PFSK-1 (cell line): ENCODE measurements around the genes ODF3 and SIRT3.

DNA sequence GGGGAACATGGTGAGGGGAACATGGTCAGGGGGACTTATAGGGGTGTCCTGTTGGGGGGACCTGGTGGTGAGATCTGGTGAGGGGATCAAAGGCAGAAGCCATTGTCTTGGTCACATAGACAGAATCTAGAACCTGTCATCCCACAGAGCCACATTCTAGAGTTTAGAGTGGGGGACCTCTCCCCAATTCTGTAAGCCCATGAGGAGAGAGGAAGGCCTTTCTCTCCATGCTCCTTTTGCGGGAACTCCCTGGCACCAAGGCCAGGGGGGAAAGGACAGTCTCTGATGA lies at the start of gene ODF3:
Gene ODF3 (plus strand): TSS at position 177 of the 289 bp plus-strand sequence.
- RRBS = no CpG with 5 or more reads among the region's 1 CpG

DNA sequence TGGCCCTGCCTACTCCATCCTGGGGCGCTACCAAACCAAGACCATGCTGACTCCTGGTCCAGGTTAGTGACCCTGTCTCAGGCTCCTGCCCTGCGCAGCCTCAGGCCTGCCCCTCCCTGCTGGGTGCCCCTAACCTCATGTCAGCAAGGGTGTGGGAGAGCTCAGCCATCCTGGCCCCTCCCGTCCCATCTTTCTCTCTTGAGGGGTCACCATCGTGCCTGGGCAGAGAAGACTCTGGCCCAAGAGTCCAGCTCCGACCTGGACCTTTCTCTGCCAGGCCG lies 1.1 kb downstream of the ODF3 start:
- RRBS = no CpG with 5 or more reads among the region's 6 CpGs

- RRBS = under 1% methylated on average over 44 of the region's 77 CpGs
These were observed at the start of gene SIRT3 for GRCh38 chr11:235771-236684. TSS of gene SIRT3 (minus strand) at chr11:236342.

DNA sequence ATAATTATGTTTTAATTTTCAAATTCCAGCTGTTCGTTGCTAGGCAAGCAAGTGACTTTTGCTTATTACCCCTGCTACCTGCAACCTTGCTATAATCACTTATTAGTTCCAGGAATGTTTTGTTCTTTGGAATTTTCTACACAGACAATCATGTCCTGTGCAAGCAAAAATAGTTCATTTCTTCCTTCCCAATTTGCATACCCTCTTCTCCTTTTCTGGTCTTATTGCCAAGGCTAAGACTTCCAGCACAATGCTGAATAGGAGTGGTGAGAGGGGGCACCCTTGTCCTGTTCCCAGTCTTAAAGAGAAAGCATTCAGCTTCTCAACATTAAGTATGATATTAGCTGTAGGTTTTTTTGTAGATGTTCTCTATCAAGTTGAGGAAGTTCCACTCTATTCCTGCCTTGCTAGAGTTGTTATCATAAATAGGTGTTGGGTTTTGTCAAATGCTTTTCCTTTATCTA lies 3.4 kb upstream of the NLRP6 start:
- RRBS = no CpG with 5 or more reads among the region's 1 CpG

DNA sequence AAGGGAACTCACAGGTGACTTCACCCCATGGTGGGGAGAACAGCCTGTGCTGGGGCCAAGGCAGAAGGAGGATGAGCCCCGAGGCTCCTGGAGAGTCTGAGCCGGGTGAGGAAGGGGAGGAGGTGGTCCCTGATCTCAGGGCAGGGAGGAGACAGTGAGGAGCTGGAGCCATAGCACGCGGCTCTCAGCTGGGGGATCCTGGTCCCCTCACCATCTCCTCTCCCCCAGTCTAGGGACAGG lies 1.1 kb downstream of the IFITM2 start:
- RRBS = no CpG with 5 or more reads among the region's 4 CpGs

DNA sequence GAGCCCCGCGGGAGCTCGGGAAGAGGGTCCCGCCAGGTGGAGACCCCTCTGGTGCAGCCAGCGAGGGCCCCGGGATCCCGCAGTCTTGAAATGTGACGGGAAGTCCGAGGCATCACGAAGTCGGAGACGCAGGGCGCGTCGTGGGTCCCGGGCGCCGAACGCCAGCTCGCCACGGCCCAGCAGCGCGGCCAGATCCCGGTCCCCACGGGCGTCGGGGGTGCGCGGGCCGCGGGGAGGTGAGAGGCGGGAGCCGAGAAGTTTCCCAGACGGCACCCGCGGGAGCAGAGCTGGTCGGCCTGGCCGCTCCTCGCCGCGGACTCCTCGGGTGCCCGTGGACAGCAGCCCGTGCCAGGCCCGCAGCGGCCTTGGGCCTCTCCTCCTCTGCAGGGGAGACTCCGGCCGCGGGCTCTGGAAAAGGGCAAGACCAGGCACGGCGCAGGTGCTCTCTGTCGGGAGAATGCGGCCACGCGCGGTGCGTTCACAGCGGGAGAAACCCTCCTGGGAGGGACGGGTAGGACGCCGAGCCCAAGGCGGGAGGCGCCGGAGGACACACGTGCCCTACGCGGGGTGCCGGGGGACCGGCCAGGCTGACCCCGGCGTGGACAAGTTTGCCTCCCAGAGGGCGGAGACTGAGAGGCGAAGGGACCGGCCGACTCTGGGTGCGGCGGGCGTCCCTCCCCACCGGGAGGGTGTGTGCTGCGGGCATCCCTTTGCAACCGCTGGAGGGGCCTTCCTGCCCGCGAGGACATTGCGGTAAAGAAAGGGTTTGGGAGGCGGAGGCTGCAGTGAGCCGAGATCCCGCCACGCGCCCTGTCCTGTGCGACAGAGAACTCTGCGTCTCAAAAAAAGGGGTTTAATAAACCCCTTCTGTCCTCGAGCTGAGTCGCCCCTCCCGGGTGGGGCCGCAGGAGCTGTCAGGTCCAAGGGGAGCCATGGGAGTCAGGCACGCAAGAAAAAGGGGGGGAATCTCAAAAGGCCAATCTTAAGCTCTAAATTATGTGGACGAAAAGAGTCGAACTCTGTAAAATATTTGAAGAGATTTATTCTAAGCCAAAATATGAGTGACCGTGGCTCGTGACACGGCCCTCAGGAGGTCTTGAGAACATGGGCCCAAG lies 2.3 kb downstream of the IFITM1 start:
- RRBS = 95% methylated on average over 33 of the region's 101 CpGs

- RRBS = no CpG with 5 or more reads among the region's 28 CpGs
These were observed 1.9 kb downstream of the IFITM3 start for GRCh38 chr11:318778-319094.

GRCh38 chr11:324131-324754 lies 3.6 kb upstream of the IFITM3 start:
- RRBS = no CpG with 5 or more reads among the region's 17 CpGs

DNA sequence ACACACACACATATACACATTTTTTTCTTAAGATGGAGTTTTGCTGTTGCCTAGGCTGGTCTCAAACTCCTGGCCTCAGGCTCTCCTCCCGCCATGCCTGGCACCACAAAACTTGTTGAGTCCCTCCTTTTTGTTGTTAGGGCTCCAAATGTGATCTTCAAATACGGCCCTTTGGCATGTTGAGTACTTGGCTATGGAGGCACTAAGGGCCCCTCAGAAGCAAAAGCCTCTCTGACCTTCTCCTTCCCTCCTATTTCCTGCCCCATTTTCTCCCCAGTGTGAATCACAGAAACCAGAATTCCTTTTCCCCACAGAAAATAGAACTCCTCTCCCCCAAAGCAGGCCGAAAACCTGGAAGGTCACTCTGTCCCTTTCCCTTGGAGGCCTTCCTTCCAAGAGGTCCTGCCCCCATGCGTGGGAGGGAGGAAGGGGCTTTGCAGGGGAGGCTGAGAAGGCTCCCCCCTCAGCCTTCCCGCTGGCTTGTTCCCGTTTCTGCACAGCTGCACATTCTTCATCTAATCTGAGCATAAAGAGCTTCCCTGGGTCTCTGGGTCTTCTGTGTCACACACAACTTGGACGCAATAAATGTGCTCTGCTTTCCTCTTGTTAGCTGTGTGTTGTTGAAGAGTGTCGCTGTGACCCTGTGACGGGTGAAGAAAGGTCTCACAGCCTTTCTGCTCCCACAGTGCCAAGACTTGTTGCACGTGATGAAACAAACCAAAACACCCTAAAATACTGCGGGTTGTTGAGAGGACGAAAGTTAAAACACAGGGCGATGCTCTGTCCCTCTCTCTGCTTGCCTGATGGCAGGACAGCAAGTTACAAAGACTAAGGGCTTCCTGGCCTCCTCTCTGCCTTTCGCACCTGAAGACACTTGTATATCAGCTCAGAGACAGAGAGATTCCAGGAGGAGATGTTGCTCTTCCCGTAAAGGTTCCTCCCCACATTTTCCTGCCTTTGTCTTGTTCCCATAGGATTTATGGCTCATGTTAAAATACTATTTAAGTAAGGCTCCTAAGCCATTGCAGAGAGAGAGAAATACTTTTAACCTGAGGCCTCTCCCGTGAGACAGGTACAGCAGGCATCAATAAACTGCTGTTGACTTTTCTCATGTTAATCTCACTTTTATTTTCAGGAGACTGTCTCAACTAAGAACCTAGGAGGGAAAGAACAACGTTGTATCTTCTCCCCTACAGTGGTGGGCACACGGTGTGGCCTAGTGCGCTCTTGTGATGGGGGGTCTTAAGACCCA lies 15.2 kb upstream of the IFITM3 start:
- RRBS = no CpG with 5 or more reads among the region's 19 CpGs

DNA sequence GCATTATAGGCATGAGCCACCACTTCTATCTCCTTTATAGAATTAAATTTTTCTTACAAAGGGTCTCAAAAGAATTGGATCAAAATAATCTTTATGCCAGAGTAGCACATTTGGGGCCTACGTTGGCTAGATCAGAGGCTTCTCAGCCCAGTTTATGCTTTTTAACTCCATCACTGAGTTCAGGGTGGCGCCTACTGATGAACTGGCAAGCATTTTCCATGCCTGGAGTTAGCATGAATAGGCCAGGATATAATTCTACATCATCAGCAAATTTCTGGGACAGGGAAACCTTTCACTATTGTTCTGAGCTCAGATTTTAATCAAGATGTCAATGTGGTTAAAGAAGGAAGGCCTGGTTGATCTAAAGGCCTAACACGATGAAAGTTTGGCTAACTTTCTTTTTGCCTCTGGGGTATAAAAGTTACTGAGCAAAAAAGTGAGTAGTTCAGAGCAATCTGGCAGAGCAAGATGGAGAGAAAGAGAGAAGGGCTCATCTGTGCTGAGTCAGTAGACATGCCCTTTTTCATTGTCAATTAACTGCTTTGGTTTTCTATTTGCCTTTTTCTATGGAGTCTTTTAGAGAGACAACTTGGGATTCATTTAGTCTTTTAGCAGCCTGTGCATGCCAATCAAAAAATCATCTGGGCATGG lies 21.7 kb upstream of the IFITM3 start:
- RRBS = no CpG with 5 or more reads among the region's 3 CpGs

- RRBS = 19% methylated on average over 5 of the region's 35 CpGs
These were observed 15.8 kb upstream of the B4GALNT4 start for GRCh38 chr11:353078-354289.

GRCh38 chr11:416120-416724 lies 1.4 kb upstream of the SIGIRR start:
- RRBS = no CpG with 5 or more reads among the region's 41 CpGs

DNA sequence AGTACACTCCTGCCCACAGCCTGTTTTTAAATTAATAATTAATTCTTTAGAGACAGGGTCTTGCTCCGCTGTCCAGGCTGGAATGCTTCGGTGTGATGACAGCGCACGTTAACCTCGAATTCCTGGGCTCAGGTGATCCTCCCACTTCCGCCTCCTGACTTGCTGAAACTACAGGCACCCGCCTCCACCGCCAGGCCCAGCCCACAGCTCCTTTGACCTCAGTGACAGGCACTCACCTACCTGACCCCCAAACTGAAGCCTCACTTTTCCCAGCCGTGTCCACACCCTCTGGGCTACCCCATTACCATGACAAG lies 852 bp downstream of the LMNTD2 start:
- RRBS = no CpG with 5 or more reads among the region's 9 CpGs

DNA sequence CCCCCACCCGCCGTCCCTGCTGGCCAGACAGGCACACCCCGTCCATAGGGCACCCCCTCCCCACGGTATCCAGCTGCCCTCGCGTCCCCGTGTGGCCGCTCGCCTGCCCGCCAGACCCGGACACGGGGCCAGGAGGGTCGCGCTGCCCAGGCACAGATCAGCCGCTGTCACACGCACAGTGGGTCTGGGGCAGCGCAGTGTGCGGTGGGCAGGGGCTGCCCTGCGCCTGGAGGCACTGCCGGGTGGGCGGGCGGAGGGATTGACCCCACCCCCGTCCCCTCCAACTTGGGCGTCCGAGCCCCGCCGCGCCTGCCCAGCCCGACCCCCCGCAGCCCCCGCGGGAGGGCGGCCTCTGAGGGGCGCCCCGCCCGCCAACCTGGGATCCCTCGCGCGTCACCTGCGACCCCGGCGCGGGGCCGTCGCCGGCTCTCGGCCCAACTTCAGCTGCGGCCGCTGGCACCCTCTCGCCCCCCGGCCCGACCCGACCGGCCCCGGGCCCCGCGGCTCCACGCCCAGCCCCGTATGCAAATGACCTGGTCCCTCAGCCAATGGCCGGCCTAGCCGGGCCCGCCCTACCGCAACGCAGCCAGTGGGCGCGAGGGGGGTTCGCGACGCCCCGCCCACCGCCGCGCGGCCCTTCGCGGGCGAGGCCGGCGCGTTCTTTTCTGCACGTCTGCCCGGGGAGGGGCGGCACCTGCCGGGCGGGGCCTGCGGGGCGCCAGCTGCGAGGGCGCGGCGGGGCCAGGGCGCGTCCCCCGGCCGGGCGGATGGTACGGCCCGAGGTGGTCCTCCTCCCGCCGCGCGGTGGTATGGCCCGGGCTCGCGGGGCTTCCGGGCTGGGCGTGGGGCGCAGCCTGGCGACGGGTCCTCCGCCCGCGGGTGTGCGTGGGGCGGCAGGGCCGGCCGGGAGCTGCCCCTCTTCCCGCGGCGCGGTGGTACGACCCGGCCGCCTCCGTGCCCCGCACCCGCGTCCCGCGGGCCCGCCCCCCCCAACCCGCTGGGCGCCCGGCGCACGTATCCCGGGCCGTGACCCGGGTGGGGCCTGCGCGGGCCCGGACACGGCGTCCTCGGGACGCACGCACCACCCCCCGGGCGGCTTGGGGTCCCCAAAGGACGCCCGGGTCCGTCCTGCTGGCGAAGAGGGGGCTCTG lies 7.6 kb downstream of the RASSF7 start:
- RRBS = 2% methylated on average over 76 of the region's 153 CpGs

DNA sequence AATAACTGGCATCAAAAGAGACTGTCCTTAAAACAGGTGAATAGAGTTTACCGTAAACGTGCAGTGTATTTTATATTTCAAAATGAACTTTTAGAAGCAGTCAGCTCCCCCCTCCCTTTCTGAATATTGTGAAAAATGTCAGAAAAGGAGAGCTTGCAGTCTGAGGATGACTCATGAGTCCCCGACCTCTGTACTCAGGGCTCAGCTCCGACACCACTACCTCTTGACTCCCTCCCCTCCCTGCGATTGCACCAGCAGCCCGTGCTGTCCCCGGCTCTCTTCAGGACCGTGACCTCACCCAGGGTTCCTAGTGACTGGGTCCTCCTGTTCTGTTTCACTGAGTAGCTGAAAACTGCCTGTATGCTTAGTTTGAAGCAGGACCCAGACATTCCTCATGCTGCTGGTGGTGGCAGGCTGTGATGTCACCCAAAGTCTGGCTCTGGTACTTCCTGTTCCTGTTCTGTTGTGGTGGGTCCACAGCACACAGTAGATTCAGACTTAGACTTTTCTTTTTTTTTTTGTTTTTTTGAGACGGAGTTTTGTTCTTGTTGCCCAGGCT lies 11.7 kb downstream of the PHRF1 start:
- RRBS = no CpG with 5 or more reads among the region's 9 CpGs

- RRBS = no CpG with 5 or more reads among the region's 32 CpGs
These were observed 9.4 kb downstream of the IRF7 start for GRCh38 chr11:606016-607015.

- RRBS = 94% methylated on average over 20 of the region's 39 CpGs
These were observed 387 bp downstream of the SCT start for GRCh38 chr11:626531-627056.

GRCh38 chr11:657764-658114 lies 20.7 kb downstream of the DRD4 start:
- RRBS = no CpG with 5 or more reads among the region's 10 CpGs

GRCh38 chr11:692738-693201 lies 2.3 kb downstream of the DEAF1 start:
- RRBS = no CpG with 5 or more reads among the region's 21 CpGs

DNA sequence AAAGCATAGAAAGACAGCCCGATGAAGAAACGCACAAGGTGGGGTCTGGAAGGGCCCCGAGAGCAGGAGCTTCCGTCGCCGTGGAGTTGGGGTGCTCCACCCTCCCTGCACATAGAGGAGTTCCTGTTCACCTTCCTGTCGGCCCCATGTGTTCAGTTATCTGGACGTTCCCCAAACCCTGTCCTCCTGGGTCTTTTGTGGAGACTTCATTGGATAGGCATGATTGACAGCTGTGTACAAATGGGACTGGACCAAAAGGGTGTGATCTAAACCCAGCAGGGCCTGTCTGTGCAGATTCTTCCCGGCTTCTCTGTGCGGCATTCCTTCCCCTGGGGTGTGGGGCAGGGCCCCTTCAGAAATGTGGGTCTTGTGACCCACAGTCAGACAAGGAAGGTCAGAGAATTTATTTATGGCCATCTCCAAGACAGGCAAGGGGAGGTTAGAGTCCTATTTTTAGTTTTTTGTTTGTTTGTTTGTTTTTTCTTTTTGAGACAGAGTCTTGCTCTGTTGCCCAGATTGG lies 9.3 kb upstream of the TALDO1 start:
- RRBS = no CpG with 5 or more reads among the region's 10 CpGs